GM12891 (cell line): ENCODE results near the genes CFAP36, PAPOLG and SANBR.

- RRBS, result no CpG with 5 or more reads among the region's 11 CpGs
Measured at GRCh38 chr2:55137579-55138151, 87.4 kb upstream of the RTN4 start.

GRCh38 chr2:55150961-55151334 is 81.1 kb downstream of the CLHC1 start:
- RRBS, result no CpG with 5 or more reads among the region's 3 CpGs

- RRBS, result no CpG with 5 or more reads among the region's 11 CpGs
Measured at GRCh38 chr2:55459585-55460229, 40.1 kb upstream of the CCDC88A start.

DNA sequence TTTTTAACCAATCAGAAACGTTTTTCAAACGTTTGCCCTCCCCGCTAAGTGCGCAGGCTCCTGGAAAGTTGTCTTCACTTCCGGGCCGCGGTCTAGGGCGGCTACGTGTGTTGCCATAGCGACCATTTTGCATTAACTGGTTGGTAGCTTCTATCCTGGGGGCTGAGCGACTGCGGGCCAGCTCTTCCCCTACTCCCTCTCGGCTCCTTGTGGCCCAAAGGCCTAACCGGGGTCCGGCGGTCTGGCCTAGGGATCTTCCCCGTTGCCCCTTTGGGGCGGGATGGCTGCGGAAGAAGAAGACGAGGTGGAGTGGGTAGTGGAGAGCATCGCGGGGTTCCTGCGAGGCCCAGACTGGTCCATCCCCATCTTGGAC is at the start of gene CFAP36:
CFAP36 (plus strand) TSS at position 197 of the 373 bp plus-strand sequence.
- RRBS, result no CpG with 5 or more reads among the region's 23 CpGs

DNA sequence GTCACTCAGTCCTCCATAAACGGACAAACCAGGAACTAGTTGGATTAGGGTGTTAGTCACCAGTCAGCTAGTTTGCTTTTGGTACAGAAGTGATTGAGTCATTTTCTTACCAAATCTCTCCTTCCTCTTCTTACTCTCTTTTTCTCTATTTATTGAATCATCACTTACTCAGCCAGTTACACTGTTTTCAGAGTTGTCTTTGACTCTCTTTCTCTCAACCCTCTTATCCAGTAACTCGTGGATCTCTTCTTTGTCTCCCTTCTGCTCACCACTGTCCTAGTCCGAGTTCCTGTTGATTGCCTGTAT is 61.4 kb downstream of the VRK2 start:
- RRBS, result no CpG with 5 or more reads among the region's 3 CpGs

DNA sequence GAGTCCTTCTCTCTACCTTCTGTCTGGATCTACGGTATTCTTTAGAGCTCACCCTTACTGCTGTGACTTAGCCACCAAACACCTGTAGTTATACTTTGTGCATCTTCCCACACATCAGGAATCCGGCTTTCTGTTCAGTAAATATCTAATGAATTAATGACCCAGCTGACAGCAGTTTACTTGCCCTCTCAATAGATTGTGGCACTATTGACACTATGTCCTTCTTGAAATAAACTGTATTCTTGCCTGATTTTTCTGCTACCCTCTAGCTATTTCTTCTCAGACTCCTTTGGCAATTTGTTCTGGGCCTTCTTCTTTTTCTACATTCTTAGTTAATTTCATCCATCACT is 124.0 kb upstream of the FANCL start:
- RRBS, result no CpG with 5 or more reads among the region's 2 CpGs

DNA sequence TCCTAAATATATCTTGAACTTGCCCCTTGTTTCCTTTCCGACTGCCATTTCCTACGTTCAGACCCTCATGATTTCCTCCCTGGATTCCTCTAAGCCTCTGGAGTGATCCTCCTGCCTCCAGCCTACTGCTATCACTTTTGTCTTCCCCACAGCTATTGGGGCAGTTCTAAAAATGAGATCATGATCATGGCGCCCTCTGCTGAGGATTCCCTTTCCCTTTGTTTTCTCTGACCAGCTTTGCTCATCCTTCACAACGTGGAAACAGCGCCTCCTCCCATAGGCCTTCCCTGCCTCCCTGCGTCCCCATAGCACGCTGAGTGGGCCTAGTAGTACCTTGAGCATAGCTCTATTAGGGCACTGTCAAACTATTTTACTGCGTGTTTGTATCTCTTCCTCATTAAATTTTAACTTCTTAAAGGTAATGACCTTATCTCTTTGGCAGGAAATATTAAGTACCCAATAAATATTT is 206.9 kb upstream of the FANCL start:
- RRBS, result no CpG with 5 or more reads among the region's 8 CpGs

- RRBS, result no CpG with 5 or more reads among the region's 4 CpGs
Measured at GRCh38 chr2:58540635-58541153, 299.6 kb upstream of the FANCL start.

GRCh38 chr2:60213788-60214421 is 339.5 kb downstream of the BCL11A start:
- RRBS, result no CpG with 5 or more reads among the region's 13 CpGs

DNA sequence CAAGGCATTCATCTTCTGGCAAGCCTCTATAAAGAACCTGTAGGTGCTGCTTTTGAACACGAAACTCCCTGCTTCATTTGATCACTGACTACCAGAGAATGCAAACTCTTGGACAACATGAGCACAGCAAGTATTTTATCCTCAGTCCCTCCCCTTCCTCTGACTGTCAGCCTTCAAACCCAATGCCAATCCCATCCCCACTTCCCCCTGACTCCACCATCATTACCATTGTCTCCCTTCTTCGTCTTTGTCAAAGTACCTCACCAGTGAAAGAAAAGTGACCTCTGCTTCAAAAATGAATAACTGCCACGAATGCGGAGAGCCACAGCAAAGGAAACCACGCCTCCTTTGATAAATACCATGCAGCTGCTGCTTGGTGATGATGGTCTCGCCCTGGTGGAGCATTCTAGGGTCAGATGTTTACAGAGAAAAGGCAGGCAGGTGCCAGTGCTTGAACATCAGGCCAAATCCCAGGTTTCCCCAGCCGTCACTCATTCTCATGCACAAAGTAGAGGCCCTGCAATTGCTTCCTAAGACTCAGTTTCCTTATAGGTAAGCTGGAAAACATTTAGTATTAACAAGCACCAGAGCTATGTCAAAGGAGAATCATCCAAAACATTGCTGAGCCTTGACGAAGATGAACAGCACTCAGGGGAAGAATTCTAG is 162.2 kb downstream of the BCL11A start:
- RRBS, result no CpG with 5 or more reads among the region's 8 CpGs

DNA sequence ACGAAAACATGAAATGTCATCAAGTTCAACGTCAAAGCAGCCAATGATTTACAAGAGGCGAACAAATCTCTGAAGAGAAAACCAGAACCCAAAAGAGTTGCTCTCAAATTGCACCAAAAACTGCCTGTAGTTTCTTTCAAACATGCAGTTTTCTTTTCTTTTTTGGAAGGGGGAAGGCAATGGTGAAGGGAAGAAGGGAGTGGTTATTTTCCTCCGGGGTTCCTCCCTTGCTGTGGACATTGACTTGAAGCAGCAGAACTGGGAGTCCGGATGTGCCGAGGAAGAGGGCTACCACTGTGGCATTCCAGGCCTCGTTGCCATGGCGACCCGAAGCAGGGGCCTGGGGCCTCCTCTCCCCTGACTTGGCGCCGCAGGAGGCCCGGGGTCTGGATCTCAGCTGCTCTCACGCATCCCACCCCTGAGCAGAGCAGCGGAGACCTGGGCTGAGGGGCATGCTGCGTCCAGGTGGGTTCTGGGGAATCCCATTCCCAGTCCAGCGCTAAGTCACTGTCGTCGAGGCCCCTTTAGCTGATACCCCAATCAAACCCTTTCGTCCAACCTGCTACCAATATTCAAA is 100.3 kb downstream of the BCL11A start:
- RRBS, result no CpG with 5 or more reads among the region's 19 CpGs

DNA sequence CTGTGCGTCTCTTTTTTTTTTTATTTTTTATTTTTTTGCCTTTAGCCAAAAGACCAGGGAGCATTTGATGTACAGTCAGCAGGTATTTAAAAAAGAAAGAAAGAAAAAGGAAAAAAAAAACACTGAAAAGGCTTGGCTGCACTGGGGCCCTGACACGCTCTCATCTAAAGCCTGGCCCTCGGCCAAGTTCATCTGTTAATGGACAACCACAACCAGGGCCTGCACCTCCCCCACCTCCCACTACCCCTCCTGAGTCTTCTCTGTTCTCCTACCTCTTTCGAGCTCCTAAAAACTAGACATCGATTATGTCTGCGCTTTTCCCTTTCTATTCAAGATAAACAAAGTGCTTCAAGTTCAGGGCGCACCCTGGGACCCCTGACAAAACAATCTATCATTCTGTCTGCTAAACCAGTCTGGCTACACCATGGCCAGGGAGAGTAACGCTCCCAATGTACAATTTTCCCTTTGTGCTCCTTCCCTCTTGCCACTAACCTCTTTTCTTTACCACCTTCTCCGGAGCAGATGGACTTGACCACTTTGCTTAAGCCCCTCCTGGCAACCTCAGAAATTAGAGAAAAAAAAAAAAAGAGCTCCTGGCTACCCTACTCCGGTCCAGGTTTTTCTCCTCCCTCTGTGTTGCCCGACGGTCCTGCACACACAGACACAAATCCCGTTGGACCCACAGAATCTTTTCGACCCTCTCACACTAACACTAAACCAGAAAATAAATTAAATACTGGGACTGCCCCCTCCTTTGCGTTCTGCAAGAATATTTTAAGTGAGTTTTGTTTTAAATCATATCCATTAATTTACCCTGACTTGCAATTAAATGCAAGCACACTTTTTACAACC is 22.6 kb downstream of the BCL11A start:
- RRBS, result 53% methylated on average over 2 of the region's 15 CpGs

GRCh38 chr2:60550153-60551165 is 3.0 kb downstream of the BCL11A start:
- RRBS, result 2% methylated on average over 40 of the region's 71 CpGs

- RRBS, result no CpG with 5 or more reads among the region's 18 CpGs
Measured at GRCh38 chr2:60557055-60557577, 3.7 kb upstream of the BCL11A start.

DNA sequence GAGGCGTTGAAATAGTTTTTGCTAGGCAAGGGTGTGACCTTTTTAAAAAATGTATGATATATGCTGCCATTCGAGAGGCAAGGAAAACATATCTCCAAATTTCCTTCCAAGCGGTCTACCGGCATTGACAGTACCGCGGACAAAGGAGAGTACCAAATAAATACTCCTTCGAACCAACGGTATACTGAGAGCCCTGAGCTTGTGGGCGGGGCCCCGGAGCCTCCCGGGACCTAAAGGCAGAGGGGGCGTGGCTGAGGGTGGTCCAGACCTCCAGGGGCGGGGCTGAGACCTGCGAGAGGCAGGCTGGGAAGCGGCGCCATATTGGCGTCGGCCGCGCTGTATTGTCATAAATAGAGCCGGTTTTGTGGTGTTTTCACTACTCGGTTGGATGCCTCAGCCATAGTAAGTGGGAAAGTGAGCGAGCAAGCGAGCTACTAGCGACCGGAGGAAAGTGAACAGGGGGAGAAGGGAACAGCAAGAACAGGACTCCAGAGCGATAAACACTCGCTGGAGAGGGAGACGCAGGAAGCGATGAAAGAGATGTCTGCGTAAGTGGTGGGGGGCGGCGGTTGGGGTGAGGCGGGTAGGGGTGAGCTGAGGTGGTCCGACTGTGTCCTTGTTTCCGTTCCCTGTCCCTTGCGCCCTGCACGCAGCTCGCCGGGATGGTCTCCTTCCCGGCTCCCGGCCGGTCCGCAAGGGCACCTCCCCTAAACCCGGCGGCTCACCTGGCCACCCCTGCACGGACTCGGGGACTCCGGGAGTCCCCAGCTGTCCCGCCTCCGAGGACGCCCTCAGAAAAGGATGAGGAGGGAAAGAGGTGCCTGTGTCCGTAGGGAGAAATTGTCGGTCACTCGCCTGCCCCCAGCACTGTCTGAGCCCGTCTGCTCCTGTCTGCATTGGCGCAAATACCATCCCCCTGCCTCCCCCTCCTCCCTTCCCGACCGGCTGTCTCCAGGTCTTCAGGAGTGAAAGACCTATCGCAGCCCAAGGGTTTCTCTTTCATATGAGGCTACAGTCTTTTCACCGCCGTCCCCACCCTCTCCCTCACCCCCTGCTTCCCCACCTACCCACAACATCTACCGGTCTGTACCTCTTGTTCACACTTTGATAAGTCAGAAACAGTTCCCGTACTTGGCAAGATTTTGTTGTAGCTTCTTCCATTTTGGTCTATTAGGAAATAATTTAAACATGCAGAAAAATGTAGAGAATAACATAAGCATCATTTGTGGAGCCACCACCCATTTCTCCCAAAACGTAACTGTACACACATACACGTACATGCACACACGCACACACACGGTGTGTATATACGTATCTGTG is at the start of gene PAPOLG:
PAPOLG (plus strand) TSS at position 321 of the 1,320 bp plus-strand sequence.
- RRBS, result 1% methylated on average over 16 of the region's 69 CpGs

- RRBS, result no CpG with 5 or more reads among the region's 1 CpG
Measured at GRCh38 chr2:61005981-61006239, 11.6 kb upstream of the PEX13 start.

- RRBS, result no CpG with 5 or more reads among the region's 1 CpG
Measured at GRCh38 chr2:61012206-61012645, 5.3 kb upstream of the PEX13 start.

DNA sequence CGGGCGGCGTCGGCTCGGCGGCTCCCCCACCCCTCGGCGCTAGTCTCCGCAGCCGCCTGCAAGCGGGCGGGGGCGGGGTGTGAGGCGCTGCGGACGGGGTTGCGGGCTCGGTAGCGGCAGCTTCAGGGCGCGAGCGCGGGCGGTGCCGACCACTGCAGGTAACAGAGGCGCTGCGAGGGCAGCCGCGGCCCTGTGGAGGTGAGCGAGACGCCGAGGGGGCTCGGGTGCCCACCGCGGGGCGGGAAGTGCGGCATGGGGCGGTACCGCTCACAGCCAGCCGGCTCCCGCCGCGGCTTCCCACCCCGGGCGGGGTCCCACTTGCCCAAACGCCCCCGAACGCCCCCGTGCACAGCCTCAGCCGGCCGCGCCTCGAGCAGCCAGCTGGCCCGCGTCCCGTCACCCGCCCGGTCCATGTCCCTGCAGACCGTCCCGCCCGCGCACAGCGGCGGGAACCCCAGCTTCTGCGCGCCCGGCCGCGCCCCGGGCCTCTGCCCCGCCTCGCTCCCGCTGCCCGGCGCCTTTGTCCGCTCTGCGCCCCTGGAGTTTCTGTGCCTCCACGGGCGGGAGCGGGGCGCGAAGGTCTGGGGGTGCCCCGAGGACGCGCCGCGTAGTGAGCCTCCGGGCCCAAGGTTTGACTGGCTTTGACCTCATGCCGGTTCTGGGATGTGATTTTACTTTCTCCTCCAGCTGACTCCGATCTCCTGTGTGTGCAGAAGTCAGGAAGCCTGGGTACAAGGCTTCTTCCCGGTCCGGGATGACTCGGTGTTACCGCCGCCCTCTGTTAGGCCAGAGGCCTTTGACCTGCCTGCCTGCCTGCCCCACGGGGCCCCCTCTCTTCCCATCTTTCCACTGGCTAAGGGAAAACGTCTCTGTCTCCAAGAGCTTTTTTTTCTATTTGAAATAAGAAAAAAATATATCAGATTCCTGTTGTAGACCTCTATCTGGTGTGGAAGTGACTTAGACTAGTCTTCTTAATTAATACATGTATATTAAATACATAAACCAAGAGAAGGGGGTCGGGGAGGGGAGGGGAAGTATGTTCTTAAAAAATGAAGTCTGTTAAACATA is at the start of gene SANBR:
SANBR (plus strand) TSS at position 42 of the 1,068 bp plus-strand sequence.
- RRBS, result 2% methylated on average over 27 of the region's 98 CpGs

DNA sequence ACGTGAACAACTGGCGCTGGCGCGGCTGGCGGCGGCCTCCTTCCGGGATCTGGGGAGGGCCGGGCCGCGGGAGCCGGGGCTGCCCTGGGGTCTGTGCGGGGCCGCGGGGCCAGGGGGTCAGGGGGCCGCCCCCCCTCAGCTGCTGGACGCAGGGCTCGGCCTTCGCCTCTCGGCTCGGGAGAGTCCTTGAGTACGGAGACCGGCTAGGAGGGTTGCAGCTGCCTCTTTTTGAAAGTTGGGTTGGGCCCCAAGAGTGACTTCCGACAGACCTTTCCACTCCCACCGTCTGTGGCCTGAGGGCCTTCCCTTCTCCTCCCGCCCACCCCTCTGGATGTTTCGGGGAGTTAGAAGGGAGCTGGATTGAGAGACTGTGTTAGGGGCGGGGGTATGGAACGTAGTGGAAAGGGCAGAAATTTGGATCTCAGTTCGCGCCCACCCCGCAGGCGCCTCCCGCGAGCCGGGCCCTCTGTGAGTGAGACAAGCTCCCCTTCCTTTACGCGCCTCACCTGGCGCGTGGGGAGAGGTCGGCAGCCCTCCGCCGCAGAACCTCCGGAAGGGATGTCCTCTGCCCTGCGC is 15.7 kb downstream of the C2orf74 start:
- RRBS, result 5% methylated on average over 5 of the region's 44 CpGs

- RRBS, result no CpG with 5 or more reads among the region's 4 CpGs
Measured at GRCh38 chr2:61207701-61208308, 45.8 kb downstream of the C2orf74 start.